Measurements from ENCODE around the genes AKT2, SERTAD1, NUMBL and RAB4B.

DNA sequence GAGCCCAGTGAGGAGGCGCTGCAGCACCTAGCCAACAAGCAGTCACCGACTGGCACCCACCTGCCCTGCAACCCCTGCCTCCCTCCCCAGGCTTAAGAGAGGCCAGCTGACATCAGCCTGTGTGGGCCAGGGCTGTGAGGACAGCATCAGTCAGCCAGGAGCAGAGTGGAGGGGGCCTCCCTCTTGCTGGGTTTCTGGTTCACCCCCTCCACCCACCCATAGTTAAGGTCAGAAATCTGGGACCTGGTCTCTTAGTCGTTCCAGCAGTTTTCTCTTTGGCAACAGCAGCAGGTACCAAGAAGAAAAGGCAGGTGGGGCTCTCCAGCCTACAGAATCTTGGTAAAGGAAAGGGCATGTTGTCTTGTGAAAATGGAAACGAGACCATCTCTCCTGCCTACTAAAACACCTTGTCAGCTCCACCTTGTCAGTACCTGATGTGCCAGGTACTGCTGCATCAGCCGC, 25.6 kb upstream of the CCNP start:
- PRO-cap: no peak
- RAMPAGE, long total RNA: no peak

GRCh38 chr19:40252519-40253041, 26.1 kb upstream of the CCNP start:
- PRO-cap: no peak
- RAMPAGE, long total RNA: start-site peak on the minus strand at chr19:40252893-40252913, 5 reads

- PRO-cap: bidirectional peak, plus-strand start at chr19:40285042, minus-strand start at chr19:40284949; unidirectional peak, minus-strand start at chr19:40285065; bidirectional peak, plus-strand start at chr19:40285720, minus-strand start at chr19:40285365
- RAMPAGE, long total RNA: start-site peak on the minus strand at chr19:40285316-40285347, 167 reads
These were observed at the start of gene AKT2 for GRCh38 chr19:40285003-40285927. TSS of gene AKT2 (minus strand) at chr19:40285345.

- PRO-cap: no peak
- RAMPAGE, long total RNA: no peak
These were observed 25.3 kb downstream of the C19orf47 start for GRCh38 chr19:40322847-40323441.

- PRO-cap: no peak
- RAMPAGE, long total RNA: no peak
These were observed 2.8 kb upstream of the HIPK4 start for GRCh38 chr19:40392712-40393337.

DNA sequence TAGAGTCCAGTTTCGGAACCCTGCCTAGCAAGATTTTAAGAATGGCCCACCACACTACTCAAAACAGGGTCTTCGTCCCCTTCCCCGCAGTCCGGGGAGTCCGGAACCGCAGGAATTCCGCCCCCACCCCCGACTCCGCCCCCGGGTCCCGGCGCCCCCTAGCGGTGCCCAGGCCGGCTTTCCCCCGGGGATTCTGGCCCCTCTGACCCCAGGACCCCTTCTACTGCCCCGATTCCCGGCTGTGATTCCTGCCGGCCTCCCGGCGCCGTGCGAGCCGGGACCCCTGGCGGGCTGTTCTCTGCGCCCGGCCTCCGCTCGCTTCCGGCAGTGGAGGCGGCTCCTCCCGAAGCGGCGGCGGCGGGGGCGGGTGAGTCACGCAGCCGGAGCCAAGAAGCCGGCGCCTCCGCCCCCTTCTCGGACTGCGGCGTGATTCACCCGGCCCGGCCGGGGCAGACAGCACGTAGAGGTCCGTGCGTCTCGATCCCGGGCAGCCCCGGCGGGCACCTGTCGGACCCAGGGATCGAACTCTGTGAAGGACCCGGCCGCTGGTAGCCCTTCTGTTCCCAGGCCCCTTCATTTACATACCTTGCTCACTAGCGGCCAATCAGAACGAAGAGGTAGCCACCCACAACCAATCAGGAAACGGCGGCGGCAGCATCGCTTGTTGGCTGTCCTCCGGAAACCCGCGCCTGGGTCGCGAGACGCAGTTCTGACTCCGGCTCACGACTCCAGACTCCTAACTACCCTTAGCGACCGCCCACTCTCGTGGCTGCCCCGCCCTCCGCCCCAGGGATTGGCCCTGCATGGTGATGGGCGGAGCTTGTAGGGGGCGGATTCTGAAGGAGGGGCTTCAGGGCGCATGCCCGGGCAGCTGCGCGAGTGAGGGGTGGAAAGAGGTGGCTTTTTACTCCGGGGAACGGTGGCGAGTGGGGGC, at the start of gene SERTAD1:
Gene SERTAD1 (minus strand): TSS at position 711 of the 934 bp plus-strand sequence.
- PRO-cap: bidirectional peak, plus-strand start at position 111 of the sequence, minus-strand start at position 100 of the sequence; bidirectional peak, plus-strand start at position 429 of the sequence, minus-strand start at position 329 of the sequence; bidirectional peak, plus-strand start at position 870 of the sequence, minus-strand start at position 711 of the sequence
- RAMPAGE, long total RNA: start-site peak on the minus strand centred at position 716 of the sequence, 13 bp wide, 66 reads

DNA sequence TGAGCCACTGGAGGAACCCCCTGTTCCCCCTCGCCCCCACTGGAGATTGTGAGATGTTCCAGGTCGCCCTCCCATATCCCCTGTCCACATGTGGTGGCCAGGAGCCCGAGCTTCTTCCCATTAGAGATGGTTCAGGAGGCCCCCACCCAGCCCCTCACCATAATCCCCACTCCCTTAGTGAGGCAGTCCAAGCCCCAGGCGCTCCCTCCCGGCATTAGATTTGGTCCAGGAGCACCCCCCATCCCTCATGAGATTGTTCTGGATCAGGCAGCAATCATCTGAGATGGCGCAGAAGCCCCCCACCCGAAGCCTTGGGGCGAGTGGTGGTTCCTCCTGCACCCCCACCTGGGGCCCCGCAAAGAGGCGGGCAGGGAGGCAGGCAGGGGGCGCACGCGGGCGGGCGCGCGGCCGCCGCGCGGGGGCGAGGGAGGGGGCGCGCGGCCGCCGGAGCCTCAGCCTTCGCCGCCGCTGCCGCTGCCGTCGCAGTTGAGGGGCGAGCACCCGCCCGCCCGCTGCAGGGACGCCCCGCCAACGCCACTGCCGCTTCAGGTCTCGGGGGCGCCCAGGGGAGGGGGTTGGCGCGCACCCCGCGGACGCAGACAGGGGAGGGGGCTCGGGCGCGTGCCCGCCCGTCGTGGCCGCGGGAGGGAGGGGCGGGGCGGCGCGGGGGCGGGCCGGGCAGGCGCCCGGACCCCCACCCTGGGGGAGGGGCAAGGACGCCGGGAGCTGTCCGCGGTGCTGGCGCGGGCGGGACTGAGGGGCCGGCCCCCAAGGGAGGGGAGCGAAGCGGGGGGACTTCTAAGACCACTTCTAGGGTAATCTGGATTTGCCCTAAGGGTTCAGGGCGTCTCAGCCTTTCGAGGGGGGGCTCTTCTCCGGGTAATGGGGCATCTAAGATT, 46.4 kb upstream of the SHKBP1 start:
- PRO-cap: unidirectional peak, plus-strand start at position 485 of the sequence
- RAMPAGE, long total RNA: no peak

GRCh38 chr19:40570315-40571253, 6.1 kb upstream of the SHKBP1 start:
- PRO-cap: unidirectional peak, minus-strand start at chr19:40570545
- RAMPAGE, long total RNA: no peak

- PRO-cap: no peak
- RAMPAGE, long total RNA: no peak
These were observed 11.8 kb downstream of the SHKBP1 start for GRCh38 chr19:40588490-40588939.

GRCh38 chr19:40603390-40604466, 2.6 kb downstream of the LTBP4 start:
- PRO-cap: bidirectional peak, plus-strand start at chr19:40604055, minus-strand start at chr19:40604018
- RAMPAGE, long total RNA: no peak

GRCh38 chr19:40609060-40609469, 7.9 kb downstream of the LTBP4 start:
- PRO-cap: no peak
- RAMPAGE, long total RNA: start-site peak on the plus strand at chr19:40609135-40609238, 16 reads

DNA sequence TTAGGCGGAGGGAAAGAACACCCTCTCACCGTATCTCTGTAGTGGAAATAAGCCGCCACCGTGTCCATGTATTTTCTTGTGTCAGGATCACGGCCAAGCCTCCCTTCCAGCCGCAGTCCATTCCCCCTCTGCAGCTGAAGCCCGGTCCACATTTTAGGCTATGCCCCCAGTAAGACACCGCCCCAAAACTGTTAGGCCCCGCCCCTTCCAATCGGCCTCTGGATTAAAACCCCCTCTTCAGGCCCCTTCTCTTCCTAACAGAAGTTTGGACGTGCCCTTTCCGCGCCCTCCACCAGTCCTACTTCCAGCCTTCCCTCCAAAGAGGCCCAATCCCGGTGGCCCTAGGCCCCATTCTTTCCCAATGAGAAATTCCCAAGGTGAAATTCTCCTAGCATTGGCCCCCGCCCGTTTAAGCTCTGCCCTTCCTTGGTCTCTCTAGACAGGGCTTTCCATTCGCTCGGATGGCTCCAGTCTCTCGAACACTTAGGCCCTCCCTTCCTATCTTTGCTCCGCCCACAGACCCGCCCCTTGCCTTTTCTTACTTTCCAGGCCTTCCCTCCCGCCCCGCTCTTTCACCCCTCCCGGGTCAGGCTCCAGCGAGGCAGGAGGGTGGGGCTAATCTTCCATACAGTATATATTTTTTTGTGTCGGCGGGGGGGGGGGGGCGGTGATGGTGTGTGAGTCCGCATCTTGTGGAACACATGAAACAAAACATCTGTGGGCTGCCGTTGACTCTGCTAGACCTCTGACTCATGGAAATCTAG, 13.6 kb downstream of the LTBP4 start:
- PRO-cap: bidirectional peak, plus-strand start at position 257 of the sequence, minus-strand start at position 132 of the sequence; unidirectional peak, minus-strand start at position 437 of the sequence
- RAMPAGE, long total RNA: no peak

GRCh38 chr19:40623297-40624468, 22.5 kb downstream of the LTBP4 start:
- PRO-cap: no peak
- RAMPAGE, long total RNA: start-site peak on the plus strand at chr19:40623608-40623662, 81 reads; start-site peak on the plus strand at chr19:40623938-40624033, 168 reads

- PRO-cap: no peak
- RAMPAGE, long total RNA: no peak
These were observed 33.3 kb downstream of the LTBP4 start for GRCh38 chr19:40634436-40634908.

DNA sequence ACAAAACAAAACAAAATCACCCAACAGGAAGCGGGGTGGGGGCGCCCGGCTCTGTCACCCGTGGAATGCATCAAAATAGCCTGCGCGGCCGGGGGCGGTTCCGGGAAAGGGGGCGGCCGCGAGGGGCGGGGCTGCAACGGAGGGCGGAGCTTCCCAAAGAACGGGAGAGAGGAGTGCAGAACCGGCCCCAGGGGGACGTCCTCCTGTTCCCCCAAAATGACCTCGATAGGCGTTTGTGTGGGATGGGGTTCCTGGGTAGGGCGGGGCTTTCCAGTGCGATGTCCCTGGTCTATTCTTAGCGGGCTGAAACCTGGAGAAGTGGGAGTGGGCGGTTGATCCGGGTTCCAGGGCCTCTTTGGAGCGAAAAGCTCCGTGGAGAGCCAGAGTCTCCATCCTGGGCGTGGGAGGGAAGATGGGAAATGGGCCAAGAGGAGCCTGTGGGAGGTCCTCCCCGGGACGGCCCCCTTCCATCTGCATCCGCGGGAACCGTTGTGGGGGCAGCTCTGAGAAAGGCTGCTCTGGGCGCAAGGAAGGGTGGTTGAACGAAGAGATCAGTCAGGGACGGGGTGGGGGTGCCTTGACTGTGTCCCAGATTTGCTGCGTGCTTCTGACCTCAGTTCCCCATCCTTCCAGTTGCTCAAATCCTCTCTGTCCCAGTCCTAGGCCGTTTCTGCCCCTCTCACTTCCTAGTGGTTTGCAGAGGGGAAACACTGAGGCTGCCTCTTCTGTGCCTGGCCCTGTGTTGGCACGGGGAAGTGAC, 27.0 kb downstream of the NUMBL start:
- PRO-cap: bidirectional peak, plus-strand start at position 163 of the sequence, minus-strand start at position 67 of the sequence; bidirectional peak, plus-strand start at position 476 of the sequence, minus-strand start at position 402 of the sequence
- RAMPAGE, long total RNA: no peak

DNA sequence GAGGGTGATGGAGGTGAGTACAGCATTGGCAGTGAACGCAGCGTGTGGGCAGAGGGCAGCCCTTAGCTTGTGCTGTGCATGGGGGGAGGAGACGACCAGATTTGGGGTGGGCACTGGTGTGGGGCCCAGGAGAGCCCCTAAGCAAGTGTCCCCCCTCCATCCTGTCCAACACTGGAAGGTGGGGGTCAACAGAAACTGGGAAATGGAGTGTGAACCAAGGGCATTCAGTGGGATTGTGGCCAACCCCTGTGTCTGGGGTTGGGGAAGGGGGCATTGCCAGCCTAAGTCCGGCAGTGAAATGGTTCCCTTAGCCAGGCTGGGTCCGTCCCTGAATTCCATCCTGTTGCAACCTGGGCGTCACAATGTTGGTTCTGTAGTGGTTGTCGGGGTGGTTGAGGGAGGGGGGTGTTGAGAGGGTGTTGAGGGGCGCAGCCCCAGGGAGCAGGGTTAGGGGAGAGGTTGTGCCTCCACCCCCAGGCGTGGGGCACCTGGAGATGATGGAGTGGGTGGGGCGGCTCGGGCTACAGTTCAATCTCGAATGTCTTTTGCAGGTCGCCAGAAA, 23.4 kb downstream of the NUMBL start:
- PRO-cap: no peak
- RAMPAGE, long total RNA: no peak

DNA sequence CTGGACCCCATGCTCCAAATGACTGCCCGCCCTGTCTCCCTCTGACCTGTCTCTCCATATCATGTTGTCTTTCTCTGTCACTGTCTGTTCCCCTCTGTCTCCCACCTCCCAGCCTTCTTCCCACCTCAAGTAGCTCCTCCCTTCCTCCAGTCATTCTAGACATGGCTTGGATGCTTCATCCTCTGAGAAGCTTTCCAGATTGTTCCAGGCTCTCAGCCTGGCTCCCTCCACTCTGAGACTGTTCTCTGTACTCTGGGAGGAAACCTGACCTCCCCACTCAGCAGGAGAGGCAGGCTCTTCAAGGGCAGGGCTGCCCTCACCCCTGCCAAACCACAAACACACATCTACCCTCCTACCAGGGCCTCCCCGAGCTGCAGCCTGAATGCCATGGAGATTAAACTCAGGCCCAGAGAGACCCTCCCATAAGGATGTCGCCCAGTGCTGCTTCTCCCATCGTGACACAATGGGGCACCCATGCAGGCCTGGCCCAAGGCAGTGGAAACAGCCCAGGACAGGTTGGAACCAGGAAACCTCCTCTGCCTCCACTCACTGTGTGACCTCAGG, 16.2 kb downstream of the NUMBL start:
- PRO-cap: no peak
- RAMPAGE, long total RNA: no peak

DNA sequence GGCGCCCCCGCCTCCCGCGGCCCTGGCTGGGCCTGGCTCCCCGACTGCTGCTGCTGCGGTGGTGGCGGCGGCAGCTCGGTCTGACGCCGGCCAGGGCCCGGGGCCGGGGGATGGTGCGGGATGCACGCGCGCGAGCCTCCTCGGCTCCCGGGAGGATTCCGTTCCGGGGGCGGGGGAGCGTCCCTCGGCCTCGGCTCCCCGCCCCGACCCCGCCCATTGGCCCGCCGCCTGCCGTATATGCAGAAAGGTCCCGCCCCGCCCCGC, at the start of gene NUMBL:
Gene NUMBL (minus strand): TSS at position 158 of the 264 bp plus-strand sequence.
- PRO-cap: bidirectional peak, plus-strand start outside the sequence, minus-strand start at position 157 of the sequence
- RAMPAGE, long total RNA: no peak

GRCh38 chr19:40749404-40750034, 758 bp downstream of the ACTMAP start:
- PRO-cap: no peak
- RAMPAGE, long total RNA: no peak

GRCh38 chr19:40778132-40779307, at the start of gene RAB4B:
TSS of gene RAB4B (plus strand) at chr19:40778247.
- PRO-cap: bidirectional peak, plus-strand start at chr19:40778250, minus-strand start at chr19:40778056
- RAMPAGE, long total RNA: start-site peak on the plus strand at chr19:40778262-40778286, 43 reads

Measured in vagina (tissue), 1 donor.